M059J (cell line): ENCODE results near the gene BUB3.

DNA sequence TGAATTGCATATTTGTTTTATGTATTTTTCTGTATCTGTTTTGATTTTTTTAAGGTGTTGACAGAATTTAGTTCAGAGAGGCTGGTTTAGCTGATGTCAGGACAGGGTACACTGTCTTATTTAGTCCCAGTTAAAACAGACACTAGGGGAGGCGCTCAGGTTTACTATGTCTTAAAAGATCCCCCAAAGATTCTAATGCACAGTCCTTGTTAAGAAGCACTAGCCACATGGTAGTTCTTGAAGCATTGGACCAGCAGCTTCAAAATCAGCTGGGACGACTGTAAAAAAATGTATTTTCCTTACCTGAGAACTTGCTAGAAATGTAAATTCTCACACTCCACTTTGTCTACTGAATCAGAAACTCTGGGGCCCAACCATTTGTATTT lies 185.9 kb upstream of the WDR11 start:
- RAMPAGE, long total RNA: no peak

GRCh38 chr10:120949429-120949996 lies 98.4 kb downstream of the WDR11 start:
- RAMPAGE, long total RNA: no peak

DNA sequence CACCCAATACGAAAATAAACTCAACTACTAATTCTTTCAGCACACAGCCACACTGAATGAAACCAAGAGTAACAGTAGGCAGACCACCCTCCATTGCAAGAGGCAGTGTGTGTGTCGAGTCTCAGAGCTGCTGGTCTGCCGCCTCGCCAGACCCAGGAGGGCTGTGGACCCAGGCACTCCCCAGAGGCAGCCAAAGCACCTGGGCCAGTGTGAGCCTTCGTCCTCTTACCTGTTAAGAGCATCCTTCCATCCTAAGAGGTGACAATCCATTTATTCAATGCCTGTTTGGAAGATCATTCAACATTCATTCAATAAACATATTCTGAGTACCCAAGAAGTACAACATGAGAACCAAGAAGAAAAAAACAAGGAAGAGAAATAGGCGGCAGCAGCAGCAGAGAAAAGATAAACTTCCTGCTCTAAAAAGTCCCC lies 238.7 kb downstream of the FGFR2 start:
- RAMPAGE, long total RNA: no peak

DNA sequence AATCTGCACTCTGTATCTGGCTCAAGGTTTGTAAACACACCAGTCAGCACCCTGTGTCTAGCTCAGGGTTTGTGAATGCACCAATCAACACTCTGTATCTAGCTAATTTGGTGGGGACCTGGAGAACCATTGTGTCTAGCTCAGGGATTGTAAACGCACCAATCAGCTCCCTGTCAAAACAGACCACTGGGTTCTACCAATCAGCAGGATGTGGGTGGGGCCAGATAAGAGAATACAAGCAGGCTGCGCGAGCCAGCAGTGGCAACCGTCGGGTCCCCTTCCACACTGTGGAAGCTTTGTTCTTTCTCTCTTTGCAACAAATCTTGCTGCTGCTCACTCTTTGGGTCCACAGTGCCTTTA lies 232.2 kb downstream of the FGFR2 start:
- RAMPAGE, long total RNA: no peak

- RAMPAGE, long total RNA: no peak
Observed at GRCh38 chr10:121418209-121418758, 180.0 kb downstream of the FGFR2 start.

GRCh38 chr10:121527507-121528329 lies 70.5 kb downstream of the FGFR2 start:
- RAMPAGE, long total RNA: no peak

DNA sequence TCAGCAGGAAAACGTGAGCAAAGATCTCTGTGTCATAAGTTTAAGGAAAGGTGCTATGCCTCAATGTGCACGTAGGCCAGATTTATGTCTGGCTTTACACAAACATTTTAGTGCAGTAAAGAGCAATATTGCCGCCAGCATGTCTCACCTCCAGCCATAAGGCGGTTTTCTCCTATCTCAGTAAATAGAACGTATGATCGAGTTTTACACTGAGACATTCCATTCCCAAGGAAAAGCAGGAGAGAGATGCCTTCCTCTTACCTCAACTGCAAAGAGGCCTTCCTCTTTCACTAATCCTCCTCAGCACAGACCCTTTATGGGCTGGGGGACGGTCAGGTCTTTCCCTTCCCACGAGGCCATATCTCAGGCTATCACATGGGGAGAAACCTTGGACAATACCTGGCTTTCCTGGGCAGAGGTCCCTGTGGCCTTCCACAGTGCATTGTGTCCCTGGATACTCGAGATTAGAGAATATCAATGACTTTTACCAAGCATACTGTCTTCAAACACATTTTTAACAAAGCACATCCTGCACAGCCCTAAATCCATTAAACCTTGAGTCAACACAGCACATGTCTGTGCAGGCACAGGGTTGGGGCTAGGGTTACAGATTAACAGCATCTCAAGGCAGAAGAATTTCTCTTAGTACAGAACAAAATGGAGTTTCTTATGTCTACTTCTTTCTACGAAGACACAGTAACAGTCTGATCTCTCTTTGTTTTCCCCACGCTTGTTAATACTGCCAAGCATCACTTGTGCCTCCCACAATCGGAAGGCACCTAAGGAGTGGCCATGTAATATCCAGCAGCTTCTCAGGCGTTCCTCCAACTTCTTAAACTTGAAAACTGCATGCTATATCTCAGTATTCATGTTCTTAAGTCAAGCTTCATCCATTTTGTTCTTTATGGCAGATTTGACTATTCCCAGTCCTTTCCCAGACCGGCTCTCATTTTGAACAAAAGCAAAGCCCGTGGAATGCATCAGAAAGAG lies 2.6 kb upstream of the ATE1 start:
- RAMPAGE, long total RNA: no peak

GRCh38 chr10:122113545-122114115 lies 124.7 kb downstream of the TACC2 start:
- RAMPAGE, long total RNA: no peak

DNA sequence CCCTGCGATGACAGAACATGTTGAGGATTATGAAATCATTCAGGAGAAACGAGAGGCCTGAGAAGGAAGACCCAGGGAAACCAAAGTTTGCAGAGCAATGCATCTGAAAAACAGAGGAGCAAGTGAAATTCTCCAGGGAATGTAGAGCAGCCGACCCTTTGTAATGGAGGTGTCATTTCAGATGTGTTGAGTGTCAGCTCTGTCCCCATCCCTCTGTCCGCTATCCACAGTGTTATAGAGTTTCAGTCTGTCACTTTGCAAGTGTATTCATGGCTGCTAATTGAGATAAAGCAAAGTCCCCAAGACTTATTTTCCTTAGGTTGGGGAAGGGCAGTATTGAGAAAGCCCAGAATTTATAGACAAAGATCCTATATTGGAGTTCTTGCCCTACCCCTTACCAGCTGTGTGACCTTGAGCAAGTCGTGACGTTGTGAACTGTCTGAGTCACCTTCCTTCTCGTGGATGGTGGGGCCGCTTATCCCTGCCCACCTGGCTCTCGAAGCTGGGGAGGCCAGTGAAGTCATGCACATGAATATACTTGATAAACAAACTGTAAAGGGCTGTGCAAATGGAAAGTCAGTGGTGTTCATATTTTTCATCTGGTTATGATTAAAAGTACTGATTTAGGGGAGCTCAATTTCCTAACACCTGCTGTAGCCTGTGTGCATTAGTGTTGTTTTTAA lies 127.3 kb downstream of the TACC2 start:
- RAMPAGE, long total RNA: no peak

DNA sequence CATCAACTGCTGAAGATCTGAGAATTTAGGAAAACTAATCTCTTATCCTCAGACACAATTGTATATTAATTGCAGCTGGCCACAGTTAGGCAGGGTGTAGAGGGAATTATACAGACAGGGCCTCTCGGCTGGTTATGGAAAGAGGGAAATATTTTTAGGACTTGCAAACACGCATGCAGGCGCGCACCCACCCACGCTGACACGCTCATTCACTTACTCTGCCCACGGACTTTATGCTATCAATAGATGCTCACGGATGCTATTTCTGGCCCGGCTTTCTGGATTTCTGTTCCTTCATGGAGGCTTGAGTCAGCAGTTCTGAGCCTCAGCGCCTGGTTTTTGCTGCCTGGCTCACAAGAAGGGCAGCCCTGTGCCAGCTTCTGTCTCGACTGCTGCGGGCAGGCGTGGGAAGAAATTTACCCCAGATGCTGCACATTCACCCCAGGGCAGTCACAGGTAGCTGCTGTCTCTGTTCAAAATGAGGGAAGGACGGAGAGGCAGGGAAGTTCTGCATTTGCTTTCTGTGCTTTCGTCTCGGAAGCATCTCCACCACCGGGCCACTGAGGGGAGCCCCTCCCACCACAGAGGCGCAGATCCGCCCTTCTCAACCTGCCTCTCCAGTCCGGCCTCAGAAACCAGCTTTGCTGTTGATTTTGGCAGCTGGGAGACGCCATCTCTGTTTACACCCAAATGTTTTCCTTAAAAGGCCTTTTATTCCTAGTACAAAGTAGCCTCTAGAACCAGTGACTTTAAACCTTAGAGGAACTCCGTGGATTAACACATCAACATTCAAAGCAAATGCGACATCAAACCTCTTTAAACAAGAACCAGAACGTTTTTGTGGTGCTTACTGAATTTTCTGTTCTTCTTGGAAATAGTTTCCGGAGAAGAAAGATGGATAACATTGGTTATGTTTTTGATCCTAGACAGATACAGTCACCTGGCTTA lies 116.2 kb upstream of the BTBD16 start:
- RAMPAGE, long total RNA: no peak

DNA sequence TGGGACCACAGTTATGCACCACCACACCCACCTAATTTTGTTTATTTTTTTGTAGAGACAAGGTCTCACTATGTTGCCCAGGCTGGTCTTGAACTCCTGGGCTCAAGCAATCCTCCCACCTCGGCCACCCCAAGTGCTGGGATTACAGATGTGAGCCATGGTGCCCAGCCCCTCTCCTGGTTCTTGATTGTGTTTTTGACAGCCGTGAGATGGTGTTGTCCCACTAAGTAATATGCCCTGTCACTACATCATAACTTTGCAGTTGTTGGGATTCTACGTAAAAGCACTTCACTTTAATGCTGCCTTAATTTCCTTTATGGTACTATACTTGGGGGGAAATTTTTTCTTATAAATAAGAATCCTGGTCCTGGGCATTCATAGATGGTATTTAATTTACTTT lies 110.0 kb upstream of the BTBD16 start:
- RAMPAGE, long total RNA: no peak

DNA sequence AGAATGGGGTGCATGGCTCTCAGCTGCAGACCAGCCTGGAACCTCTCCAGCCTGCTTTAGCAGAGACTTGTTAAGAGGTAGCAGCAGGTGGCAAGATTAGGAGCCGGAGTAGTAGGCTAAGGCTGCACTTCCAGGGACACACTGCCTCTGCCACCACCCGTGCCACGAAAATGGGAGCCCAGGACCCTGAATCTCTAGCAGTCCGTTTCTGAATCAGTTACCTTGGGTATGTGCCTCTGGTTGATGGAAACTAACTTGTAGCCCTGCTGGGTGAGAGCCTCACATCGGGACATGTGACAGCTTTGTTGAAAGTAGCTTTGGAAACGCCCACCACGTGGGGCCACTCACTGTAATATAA lies 25.9 kb downstream of the HTRA1 start:
- RAMPAGE, long total RNA: no peak

DNA sequence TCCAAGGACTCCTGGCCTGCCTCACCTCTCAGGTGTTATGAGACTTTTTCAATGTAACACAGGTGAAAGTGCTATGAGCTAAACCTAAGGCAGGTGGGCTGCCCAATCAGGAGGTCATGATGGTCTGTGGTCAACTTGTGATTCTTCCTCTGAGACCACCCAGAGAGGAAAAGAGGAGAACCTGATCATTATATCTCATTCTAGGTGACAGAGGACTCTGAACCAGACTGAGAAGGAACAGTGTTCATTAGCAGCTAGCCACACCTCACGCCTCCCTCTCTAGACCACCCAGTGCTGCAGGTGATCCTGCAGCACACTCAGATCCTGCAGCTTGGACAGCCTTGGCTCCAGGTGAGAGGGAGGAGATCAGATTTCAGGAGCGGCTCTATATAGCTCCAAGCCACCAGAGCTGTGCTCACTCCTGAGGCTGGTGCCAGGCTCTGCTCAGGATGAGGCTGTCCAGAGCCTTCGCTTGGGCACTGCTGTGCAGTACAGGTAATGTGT lies 15.5 kb upstream of the SPADH start:
- RAMPAGE, long total RNA: no peak

DNA sequence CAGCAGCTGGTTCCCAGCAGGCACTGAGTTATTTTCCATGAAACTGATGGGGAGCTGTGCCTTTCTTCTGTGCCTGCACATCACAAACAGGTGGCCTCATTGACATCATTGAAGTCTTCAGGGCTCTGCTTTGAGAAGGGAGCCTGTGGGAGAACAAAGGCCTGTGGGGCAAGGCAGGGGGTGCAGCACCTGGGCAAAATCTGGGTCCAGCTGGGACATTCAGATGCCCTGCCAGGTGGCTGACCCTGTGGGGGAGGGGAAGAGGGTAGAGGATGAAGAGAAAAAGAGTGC lies 366 bp upstream of the CUZD1 start:
- RAMPAGE, long total RNA: no peak

GRCh38 chr10:122997632-122998160 lies 10.9 kb downstream of the IKZF5 start:
- RAMPAGE, long total RNA: no peak

GRCh38 chr10:123153967-123154610 lies at the start of gene BUB3:
TSS of gene BUB3 (plus strand) at chr10:123154402.
- RAMPAGE, long total RNA: start-site peak on the plus strand at chr10:123154399-123154431, 258 and 512 reads in 2 replicates

DNA sequence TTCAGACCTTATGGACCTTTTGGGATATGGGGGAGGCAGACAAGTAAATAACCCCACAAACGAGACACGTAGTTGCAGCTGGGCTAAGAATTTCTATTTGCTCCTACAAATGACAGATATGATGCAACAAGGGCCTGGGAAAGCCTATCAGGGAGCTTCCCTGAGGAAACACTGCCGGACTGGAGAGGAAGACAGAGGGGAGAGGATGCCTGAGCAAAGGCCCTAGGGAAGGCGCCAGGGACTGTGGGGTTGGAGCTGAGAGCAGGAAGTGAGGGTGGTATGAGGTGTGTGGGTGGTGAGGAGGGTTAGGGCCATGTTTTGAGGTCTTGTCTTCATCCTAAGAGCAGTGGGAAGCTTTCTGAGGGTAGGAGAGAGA lies 44.3 kb downstream of the BUB3 start:
- RAMPAGE, long total RNA: no peak

DNA sequence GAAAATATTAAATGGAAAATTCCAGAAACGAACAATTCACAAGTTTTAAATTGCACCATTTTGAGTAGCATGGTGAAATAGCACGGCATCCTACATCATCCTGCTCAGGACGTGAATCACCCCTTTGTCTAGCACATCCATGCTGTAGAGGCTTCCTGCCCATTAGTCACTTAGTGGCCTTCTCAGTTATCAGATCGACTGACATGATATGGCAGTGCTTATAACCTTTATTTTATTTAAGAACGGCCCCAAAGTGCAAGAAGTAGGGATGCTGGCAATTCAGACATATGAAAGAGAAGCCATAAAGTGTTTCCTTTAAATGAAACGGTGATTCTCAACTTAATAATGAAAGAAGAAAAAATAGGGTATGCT lies 82.7 kb downstream of the CPXM2 start:
- RAMPAGE, long total RNA: no peak

GRCh38 chr10:123857921-123858463 lies 33.6 kb downstream of the CPXM2 start:
- RAMPAGE, long total RNA: no peak

DNA sequence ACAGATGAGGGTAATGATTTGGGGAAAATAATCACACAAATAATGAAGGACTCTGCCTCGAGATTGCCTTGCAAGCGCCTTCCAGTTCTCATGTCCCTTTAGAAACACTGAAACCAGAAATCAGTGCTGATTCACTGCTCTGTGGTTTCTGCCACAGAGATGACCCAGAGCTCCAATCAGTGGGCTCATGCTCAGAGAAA lies 96.1 kb downstream of the CHST15 start:
- RAMPAGE, long total RNA: no peak